Peritoneum (tissue), 1 donor: ENCODE results near the genes RCN2, HMG20A and IDH3A.

- PRO-cap = no peak
Observed at GRCh38 chr15:75711493-75712011, 1.1 kb downstream of the CSPG4 start.

DNA sequence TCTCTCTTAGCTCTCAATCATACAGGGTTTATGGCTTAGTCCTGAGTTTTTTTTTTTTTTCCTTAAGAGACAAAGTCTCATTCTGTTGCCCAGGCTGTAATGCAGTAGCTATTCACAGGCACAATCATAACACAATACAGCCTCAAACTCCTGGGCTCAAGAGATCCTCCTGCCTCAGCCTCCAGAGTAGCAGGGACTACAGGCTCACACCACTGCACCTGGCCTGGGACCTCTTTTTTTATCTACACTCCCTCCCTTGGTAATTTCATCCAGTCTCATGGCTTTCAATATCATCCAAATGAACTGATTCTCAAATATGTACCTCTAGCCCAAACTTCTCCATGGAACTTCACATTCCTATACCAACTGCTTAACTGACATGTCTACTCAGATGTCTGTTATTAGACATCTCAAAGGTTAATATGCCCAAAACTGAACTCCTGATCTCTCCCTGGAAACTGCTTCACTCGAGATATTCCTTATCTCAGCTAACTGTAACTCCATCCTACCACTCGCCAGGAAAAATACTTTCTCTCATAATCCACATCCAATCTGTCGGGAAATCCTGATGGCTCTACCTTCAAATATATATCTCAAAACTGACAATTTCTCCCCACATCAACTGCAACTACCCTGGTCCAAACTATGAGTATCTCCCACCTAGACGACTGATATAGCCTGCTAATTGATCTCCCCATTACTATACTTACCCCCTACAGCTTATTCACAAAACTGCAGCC, 31.3 kb downstream of the ETFA start:
- PRO-cap = no peak

DNA sequence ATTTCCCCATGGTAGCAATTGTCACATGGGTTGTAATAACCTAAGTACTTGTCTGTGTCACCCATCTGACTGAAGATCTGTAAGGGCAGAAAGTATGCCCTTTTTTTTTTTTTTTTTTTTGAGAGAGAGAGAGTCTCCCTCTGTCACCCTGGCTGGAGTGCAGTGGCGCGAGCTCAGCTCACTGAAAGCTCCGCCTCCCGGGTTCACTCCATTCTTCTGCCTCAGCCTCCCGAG, 481 bp upstream of the ETFA start:
- PRO-cap = no peak

DNA sequence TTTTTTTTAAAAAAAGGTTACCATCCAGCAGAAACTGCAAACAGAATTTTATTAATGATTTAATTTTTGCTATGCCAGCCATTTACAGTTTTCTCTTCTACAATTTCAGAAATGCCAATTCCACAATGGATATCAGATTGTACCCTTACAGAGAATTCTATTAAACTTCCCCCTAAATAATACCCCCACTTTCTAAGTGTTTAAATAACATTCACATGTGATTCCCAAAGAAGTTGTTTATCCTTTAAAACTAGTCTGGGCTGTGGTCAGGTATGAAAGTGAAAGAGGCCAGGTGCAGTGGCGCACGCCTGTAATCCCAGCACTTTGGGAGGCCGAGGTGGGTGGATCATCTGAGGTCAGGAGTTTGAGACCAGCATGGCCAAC, 2.7 kb downstream of the SCAPER start:
- PRO-cap = no peak

- PRO-cap = bidirectional peak, plus-strand start at chr15:76931648, minus-strand start at chr15:76931512
Observed at GRCh38 chr15:76931288-76932644, at the start of gene RCN2. RCN2 (plus strand) TSS chr15:76931749.

DNA sequence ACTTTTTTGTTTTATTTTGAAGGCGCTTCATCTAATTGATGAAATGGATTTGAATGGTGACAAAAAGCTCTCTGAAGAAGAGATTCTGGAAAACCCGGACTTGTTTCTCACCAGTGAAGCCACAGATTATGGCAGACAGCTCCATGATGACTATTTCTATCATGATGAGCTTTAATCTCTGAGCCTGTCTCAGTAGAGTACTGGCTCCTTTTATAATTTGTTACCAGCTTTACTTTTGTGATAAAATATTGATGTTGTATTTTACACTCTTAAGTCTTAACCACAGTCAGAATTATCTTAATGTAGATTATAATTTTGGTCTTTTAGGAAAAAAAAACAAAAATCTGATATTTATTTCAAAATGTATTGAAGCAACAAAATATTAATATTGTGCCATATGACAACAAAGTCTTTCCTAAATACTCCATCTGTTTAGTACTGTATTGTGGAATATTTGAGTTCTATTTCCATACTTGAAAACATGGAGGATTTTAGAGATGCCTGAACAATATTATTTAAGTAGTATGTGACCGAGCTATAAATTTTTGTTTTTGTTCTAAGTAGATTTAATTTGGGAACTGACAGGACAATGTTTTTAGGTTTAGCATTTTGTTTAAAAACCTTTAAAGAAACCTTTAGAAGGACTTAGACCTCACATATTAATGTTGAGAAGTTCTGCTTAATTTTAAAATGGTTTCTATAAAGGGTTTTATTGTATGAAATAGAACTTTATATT, 17.7 kb downstream of the RCN2 start:
- PRO-cap = no peak

- PRO-cap = unidirectional peak, plus-strand start at chr15:77420925
Observed at GRCh38 chr15:77420853-77421404, at the start of gene HMG20A. HMG20A (plus strand) TSS chr15:77420888.

DNA sequence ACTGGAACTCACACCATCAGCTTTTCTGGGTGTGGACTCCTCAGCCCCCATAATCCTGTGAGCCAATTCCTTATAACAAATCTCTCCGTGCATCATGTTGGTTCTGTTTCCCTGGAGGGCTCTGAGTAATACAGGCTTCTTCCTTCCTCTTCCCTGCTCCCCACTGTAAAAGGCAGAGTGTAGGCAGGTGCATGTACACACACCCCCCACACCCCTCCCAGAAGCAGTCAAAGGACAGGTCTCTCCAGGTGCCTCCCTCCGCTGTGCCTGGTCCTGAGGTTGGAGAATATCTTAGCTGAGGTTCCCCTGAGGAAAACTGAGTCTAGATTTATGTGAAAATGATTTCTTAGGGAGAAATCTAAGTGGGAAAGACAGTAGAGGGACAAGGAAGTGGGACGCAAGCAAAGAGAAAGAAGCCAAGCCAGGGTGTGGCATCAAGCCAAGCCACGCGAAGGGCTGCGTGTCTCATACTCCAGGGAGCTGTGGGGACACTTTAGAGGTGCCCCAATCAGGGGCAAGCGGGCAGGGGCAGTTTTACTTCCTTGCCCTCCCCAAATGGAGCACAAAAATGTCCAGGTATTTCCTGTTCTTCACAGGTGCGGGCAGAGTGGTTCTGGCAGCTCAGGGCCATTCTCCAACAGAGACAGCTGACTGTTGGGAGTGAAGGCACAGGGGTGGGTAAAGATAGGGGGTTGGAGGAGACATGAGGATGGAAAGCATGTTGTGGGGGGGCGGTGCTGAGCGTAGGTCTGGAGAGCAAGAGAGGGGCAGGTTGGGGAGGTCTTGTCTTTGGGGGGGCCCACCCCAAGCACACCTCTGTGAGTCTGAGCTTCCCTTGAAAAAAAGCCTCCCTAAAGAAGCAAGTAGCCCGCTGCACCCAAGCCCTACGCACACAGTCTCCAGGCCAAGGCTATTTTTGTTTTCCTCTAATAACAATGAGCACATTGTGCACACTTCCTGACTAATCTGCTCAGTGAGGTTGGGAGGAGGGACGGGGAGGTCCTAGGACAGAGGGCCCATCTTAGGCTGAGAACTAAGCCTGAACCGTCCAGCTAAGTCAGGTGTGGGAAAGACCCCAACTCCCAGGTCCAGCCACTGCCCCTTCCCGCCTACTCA, 86.8 kb downstream of the HMG20A start:
- PRO-cap = no peak

GRCh38 chr15:77541208-77542265, 91.2 kb downstream of the LINGO1 start:
- PRO-cap = no peak

DNA sequence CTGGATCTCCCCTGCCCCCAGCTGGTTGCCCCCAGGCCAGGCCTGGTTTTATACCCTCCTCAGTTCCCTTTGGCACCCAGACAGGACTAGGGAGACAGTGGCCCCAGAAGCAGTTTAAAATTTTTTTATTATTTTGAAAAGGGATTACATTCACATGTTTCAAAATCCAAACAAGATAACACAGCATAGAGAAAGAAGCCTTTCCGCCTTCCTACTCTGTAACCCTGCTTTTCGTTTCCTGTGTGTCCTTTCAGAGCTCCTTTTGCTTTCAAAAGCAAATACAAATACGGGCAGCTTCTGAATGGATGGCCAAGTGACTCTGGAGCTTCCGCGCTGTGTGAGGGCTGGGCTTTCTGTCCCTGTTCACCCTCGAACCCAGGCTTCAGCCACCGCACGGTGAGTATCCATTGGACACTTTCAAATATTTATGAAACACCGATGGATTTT, 63.9 kb downstream of the LINGO1 start:
- PRO-cap = no peak

DNA sequence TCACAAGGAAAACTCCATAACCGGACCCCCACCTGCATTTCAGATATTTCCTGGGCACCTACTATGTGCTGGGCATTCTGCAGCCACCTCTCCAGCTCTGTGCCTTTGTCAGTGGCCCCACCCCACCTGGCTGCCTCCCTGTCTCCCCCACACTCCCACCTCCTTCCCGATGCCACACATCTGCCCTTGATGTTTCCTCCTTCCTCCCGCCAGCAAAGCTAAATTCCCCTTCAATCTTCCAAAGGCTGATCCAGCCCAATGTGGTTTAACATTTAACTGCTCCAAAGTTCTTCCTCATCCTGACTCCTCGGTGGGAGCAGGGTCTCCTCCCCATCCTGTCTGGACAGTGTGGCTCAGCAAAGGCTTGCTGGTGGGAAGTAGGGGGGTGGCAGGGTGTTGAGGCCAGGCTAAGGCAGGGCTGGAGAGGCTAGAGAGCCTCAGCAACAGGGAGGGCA, 123.0 kb upstream of the LINGO1 start:
- PRO-cap = no peak

DNA sequence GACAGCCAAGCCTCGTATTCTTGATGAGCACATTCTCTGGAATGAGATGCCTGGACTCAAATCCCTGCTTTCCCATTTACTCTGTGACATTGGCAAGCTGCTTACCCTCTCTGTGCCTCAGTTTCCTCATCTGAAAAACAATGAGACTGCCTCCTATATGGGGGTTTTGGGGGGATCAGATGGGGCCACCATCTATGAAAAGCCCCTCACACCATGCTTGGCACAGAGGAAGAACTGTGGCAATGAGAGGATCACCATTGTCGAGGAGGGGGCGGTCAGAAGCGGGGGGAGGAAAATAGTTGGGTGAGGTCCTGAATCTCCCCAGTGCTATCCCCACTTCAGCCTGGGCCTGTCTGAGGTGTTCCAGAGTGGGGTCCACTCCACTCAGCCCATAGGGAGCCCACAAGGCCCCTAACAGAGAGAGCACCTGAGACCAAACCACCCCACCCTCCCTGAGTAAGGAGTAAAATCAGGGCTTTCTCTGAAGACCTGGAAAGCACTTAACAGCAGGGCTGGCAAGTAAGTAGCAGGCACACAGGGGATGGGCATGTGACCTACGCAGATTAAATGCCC, 126.0 kb upstream of the LINGO1 start:
- PRO-cap = no peak

DNA sequence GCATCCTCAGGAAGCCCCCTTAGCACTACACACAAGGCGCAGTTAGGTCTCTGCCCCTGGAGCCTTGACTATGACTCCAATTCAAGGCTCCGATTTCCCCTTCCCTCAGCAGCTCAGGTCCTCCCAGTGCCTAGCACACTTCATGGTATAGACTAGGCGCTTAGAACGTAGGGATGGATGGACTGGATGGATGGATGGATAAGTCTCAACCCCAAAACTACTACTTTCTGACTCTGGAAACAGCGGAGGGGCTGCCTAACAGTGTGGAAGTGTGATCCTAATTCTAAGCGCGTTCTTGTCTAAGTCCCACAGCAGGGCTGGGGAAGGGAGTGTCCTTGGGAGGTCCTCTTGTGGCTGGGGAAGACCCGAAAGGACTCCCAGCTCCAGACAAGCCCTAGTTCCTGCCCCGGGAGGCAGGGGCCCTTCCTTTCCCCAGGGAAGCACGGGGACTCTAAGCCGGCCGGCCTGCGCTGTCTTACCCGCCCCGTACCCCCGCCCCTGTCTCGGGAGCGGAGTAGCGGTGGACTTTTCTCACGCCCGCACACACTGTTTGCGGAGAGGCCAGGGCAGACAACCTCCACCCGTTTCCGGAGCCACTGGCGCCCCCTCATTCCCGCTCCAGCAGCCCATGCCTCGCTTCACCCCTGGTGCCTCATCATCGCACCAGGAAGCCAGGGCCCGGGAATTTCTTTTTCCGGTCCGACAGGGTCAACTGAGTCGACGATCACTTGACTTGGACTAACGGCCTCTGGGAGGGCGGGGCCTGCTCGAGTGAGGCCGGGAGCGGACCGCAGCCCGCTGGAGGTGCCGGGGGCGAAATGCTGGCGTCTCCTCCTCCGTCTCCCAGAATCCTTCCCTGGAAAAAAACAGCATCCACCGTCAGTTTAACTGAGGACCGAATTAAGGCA, 133.4 kb downstream of the TBC1D2B start:
- PRO-cap = no peak

DNA sequence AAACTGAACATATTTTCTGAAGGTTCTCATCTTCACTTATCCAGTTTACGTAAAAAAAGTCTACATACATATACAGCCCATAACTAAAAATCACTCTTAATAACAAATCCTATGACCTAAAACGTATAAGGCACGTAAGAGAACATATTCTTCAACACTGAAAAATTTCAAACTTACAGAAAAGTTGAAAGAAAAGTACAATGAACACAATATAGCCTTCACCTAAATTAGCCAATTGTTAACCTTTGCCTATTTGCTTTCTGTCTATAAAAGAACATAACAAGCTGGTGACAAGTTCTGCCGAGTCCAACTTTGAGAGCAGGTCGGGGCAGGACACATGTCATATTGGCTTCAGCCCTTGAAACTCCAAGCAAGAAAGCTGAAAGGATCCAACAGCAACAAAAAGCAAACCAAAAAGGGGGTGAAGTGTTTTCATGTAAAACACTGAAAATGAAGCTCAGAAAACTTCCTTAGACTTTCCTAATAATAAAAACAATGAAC, 59.1 kb downstream of the TBC1D2B start:
- PRO-cap = no peak

GRCh38 chr15:78023307-78023918, 54.1 kb downstream of the TBC1D2B start:
- PRO-cap = no peak

- PRO-cap = no peak
Observed at GRCh38 chr15:78024181-78024600, 53.3 kb downstream of the TBC1D2B start.

DNA sequence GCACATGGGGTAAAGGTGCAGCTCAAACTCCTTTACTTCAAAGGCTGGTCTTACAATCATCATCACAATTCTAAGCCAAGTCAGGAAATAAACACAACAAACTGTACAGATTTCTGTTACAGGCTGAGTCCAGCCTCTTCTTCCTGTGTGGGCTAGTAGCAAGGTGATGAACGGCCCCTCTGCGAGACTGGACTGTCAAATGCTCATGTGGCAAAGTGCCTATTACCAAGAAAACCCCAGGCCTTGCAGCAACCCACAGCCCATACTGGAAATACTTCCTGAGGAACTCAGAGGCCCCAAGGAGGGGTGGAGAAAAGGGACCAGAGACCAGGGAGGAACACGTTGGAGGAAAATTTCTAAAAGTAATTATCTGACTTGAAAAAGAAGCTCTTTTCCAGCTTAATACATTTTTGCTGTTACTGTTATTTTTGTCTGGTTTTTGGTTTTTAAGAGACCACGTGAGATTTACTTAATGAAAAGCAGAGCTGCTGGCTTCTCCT, 29.6 kb downstream of the TBC1D2B start:
- PRO-cap = no peak

GRCh38 chr15:78068407-78069354, 8.8 kb downstream of the TBC1D2B start:
- PRO-cap = no peak

DNA sequence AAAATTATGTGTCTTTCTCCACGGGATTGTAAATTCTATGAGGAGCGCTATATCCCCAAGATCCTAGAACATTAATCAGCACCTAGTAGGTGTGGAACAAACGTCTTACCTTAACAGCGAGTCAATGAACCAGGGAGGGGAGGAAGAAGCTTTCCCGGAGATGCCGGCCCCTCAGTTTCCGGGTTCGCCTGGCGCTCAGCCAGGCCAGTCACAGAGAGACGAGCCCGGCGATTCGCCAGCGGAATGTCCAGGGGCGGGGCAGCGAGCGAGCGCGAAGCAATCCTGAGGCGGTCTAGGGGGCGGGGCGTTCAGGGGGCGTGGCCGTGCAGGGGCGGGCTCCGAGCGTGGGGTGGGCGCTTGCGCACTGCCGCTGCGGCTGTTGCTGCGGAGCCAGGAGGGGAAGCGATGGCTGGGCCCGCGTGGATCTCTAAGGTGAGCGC, at the start of gene IDH3A:
IDH3A (plus strand) TSS at position 364 of the 440 bp plus-strand sequence.
- PRO-cap = bidirectional peak, plus-strand start at position 379 of the sequence, minus-strand start at position 162 of the sequence

DNA sequence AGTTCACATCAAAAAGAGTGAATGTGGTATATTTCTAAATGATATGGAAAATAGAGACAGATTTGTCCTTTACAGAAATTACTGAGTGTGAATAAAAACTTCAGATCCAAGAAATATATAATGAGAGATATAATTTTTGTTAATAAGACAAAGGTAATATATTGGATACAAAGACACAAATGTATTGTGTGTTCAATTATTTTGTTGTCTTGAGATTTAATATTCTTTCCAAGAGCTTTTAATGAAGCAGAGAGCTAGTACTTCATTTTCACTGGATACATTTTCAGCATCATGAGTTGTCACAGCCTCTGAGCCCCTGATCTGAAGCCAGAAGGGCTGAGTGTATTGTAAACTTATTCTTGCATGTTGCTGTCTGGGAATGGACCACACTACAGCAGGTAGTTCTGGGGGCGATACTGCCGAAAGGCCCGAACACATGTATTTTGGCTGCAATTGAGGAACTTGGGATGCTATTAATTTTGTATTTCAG, 20.4 kb downstream of the IDH3A start:
- PRO-cap = no peak